ENCODE measurements around the genes ATXN7L3B and GLIPR1L1.

DNA sequence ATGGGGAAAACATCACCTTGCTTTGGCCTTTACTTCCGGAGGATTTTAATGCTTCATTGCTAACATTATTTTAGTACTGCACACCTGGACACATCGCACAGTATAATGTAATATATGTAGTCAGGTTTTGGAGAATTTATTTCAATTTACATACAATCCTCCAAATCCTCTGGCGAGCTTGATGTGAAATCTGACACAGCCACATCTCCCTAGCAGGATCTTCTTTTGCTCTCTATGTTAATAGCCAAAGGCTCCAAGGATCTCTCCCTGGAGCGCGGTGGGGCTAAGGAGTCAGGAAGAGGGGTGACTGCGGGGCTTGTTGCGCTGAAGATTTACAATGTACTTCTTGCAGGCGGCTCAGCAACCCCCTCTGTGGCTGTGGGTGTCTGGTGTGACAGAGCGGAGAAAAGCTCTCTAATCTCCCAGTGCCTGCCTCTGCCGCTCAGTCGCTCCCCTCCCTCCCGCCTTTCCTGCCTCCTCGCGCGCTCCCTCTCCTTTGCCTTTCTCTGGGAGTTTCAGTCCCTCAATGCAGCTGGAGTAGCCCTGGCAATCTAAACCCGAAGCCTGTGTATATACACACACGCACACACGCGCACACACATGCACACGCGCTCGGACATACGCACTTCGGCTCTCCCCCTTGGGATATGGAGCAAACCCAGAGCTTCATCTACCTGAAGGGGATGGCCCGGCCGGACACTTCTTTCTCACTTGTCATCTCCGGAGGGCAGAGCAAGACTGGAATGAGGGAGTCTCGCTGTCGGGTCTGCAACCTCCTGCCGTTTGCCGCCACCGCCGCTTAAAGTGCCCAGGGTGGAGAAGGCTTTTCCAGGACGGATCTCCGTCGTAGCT is 795 bp upstream of the TRHDE start:
- PRO-cap, 2 experiments: no peak in any of the 2 experiments

- PRO-cap, 2 experiments: peak in 2 of 2 experiments; most common plus-strand start chr12:74537855 (in 2); most common minus-strand start chr12:74538271 (in 2)
These were observed at the start of gene ATXN7L3B for GRCh38 chr12:74537597-74538537. TSS of gene ATXN7L3B (plus strand) at chr12:74537835.

- PRO-cap, 2 experiments: no peak in any of the 2 experiments
These were observed at the start of gene GLIPR1L1 for GRCh38 chr12:75334209-75334856. TSS of gene GLIPR1L1 (plus strand) at chr12:75334670.

DNA sequence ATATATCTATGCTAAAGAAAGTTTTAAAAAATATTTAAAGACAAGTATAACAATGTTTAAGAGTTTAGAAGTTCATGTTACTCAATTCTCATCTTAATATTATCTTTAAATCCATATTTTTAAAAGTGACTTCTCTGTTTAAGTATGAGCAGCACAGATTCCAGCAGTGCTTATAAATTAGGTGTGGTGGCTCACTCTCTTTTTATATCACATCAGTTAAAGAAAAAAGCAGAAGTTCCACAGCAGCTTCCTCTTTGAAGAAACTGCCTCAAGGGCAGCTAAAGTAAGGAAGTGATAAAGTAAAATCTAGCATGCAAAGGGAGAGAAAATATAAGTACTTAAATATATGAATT is 8.4 kb upstream of the GLIPR1 start:
- PRO-cap, 2 experiments: peak in 1 of 2 experiments; most common minus-strand start position 174 of the sequence (in 1)

- PRO-cap, 2 experiments: no peak in any of the 2 experiments
These were observed 148.5 kb upstream of the KRR1 start for GRCh38 chr12:75660010-75660223.

DNA sequence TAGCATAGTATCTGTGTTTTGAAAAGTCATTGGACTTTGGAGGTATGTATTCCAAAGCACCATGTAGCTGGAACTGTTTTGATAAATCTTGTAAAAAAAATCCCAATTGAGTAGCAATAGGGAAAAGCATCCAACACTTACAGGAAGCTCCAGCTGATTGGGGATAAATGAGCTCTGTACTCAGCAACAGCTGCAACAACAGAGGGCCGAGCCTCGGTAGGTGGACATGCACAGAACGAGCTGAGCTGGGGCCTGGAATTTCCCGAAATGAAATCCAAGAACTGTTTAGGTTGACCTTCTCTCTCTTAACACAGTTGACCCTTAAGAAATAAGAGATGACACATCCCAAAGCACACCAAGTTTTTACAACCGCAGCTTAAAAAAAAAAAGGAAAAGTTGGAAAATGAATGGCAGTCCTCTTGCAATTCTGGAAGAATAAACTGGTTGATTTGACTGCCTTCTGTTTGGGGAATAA is 194.6 kb upstream of the KRR1 start:
- PRO-cap, 2 experiments: no peak in any of the 2 experiments

DNA sequence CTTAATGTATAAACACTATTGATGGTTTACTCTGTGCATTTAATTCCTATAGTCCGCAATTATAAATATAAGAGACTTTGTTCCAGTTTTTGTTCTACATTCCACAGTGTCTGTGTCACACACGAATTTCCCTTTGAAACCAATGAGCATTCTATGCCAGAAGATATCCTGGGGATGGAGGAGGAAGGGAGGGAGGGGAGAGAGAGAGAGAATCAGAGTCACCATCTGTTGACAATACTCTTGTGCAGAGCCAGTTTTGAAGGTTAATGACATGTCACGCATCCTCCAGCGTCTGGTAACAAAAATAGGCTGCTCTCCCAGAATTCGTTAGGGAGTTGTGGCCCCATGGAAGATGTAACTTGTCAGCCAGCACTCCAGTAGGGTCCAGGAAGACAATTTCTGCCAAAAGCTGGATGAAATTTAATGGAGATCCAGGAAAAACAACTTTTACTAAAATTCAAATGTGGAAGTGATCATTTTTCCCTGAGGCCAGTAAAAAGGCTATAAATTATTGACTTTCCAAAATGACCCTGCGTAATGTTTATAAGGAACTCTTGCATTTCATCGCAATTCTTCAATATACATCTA is 213.6 kb upstream of the KRR1 start:
- PRO-cap, 2 experiments: no peak in any of the 2 experiments

DNA sequence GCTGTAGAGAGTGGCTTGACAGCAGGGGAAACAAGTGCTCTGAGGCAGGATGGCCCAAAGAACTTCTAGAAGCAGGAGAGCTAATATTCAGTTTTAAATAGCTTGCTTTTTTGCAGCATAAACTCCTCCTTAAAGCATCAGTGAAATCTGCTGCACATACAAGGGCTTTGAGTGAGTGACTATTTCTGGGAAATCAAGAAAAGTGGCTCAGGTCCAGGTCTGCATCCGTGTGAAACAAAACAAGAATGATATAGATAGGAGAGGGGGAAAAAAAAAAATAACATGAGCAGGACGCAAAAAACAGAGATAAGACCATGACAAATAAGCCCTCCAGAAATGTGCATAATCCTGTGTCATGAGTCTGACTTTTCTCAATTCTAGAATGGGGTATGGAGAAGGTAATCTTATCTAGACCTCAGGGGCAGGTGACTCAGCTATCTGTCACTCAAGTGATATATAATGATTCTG is 270.0 kb upstream of the KRR1 start:
- PRO-cap, 2 experiments: no peak in any of the 2 experiments

DNA sequence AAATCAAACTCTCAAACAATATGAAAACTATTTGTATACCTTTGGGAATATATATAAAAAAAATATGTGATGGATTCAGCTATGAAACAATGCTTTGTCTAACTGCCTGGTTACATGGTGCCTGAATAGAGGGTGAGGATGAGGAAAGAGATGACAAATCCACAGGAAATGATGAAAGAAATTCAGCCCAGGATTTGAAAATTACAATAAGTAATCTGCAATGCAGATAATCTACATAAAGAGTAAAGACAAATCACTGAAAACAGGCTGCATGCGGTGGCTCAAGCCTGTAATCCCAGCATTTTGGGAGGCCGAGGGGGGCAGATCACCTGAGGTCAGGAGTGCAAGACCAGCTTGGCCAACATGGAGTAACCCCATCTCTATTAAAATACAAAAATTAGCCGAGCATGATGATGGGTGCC is 150.7 kb downstream of the NAP1L1 start:
- PRO-cap, 2 experiments: no peak in any of the 2 experiments

GRCh38 chr12:75953100-75953930 is 131.2 kb downstream of the NAP1L1 start:
- PRO-cap, 2 experiments: no peak in any of the 2 experiments

- PRO-cap, 2 experiments: no peak in any of the 2 experiments
These were observed 58.7 kb downstream of the NAP1L1 start for GRCh38 chr12:76025795-76026178.

DNA sequence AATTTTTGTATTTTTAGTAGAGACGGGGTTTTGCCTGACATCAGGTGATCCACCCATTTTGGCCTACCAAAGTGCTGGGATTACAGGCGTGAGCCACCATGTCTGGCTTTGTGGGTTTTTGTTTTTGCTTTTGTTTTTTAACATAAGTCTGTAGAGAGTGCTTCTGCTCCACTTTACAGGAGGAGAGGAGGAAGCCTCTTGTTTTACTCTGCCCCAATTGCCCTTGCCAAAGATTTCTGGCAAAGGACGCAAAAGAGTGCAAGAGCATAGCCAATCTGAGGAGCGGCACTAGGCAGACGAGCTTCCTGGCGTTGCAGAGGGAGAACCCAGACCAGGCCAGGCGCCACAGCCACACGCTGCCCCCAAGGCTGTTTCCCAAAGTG is 96.3 kb downstream of the BBS10 start:
- PRO-cap, 2 experiments: no peak in any of the 2 experiments

- PRO-cap, 2 experiments: no peak in any of the 2 experiments
These were observed 8.0 kb downstream of the OSBPL8 start for GRCh38 chr12:76551404-76552126.

DNA sequence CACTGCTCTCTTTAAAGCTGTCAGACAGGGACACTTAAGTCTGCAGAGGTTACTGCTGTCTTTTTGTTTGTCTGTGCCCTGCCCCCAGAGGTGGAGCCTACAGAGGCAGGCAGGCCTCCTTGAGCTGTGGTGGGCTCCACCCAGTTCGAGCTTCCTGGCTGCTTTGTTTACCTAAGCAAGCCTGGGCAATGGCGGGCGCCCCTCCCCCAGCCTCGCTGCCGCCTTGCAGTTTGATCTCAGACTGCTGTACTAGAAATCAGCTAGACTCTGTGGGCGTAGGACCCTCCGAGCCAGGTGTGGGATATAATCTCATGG is 113.4 kb upstream of the E2F7 start:
- PRO-cap, 2 experiments: no peak in any of the 2 experiments

GRCh38 chr12:77445859-77446334 is 380.5 kb upstream of the E2F7 start:
- PRO-cap, 2 experiments: peak in 1 of 2 experiments; most common minus-strand start chr12:77446143 (in 1)

- PRO-cap, 2 experiments: no peak in any of the 2 experiments
These were observed 2.5 kb downstream of the NAV3 start for GRCh38 chr12:77833074-77833721.

DNA sequence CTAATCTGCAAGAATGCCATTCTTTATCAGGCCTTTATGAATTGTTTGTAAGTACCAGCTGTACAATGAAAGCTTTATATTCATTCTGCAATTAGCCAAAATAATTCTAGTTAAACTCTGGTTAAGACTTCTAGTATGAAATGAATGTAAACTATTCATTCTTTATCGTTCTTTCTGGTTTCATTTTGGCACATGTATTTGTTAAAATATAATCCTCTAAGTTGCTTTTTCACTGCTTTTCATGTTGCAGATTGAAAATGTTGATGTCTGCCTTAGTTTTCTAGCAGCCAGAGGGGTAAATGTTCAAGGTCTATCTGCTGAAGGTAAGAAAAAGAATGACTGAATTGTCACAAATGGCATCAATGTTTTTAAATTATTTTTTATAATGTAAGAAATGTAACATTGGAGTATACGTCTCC is 135.3 kb downstream of the NAV3 start:
- PRO-cap, 2 experiments: no peak in any of the 2 experiments

GRCh38 chr12:78863421-78864124 is 1.0 kb upstream of the SYT1 start:
- PRO-cap, 2 experiments: no peak in any of the 2 experiments

DNA sequence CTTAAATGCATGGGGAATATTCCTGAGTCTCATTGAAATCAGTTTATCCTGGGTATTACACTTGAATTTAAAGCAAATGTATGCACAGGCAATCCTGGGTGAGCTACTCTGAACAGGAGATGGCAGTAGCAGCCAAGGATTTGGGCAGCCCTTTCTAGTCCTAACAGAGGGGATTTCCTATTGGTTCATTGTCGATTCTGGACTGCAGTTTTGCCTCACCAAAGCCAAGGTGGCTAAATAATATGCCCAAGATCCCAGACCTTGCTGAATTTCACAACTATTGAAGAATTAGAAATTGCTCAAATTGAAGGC is 282.8 kb downstream of the PAWR start:
- PRO-cap, 2 experiments: no peak in any of the 2 experiments

- PRO-cap, 2 experiments: no peak in any of the 2 experiments
These were observed 274.8 kb downstream of the PAWR start for GRCh38 chr12:79416016-79416384.

Data from monocyte (primary cell).